Non-pigmented ciliary epithelial cell (primary cell): ENCODE measurements around a stretch of chr17.

DNA sequence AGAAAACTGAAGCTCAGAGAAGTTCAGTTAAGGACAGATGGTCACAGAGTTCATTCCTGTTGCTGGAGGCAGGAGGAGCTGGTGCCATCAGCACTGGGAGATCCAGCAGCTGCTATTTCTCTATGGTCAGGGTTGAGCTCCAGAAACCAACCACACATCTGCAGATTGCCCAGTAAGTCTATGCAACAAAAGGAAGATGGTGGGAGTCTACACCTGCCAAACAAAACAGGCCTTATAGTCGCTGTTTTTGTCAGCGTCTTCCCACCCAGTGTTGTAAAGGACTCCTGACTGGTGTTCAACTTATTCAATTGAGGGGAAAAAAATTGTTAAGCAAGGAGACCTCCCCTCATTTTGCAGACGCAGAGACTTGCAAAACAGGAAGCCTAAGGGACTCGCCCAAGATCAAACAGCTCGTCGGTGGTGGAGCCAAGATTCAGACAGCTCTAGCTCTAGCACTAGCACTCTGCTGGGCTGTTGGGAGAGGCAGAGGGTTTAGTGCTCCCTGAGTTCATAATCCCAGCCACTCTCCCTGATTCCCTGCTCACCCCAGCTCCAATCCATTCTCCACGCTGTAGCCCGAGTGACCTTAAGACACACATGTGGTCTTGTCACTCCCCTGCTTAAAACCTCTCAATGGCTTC is 9.0 kb downstream of the NOG start:
- RRBS: no CpG with 5 or more reads among the region's 8 CpGs

DNA sequence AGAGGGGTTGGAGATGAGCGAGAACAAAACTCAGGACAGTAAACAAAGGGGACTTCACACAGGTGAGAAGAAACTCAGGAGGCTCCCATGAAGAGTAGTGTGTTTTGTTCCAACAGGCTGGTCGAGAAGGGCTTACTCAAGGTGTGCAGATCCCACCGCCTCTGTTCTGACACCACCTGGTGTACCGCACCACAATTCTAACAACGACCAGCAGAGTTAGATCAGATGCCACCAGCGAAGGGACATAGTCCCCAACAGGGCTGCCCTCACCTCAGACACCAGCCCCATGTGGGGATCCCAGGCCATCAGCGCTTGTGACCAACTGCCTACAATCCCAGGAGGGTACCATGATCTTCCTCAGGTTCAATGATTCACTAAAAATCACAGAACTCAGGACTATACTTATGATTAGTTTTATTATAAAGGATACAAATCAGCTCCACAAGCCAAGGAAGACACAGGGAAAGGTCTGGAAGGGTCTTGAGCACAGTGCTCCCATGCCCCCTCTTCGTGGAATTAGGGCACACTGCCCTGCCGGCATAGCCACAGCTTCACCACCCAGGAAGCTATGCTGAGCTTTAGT is 26.2 kb downstream of the TRIM25 start:
- RRBS: no CpG with 5 or more reads among the region's 9 CpGs

GRCh38 chr17:56888095-56889067 is 25.5 kb downstream of the TRIM25 start:
- RRBS: no CpG with 5 or more reads among the region's 13 CpGs

- RRBS: no CpG with 5 or more reads among the region's 13 CpGs
Measured at GRCh38 chr17:56891097-56891925, 22.5 kb downstream of the TRIM25 start.

DNA sequence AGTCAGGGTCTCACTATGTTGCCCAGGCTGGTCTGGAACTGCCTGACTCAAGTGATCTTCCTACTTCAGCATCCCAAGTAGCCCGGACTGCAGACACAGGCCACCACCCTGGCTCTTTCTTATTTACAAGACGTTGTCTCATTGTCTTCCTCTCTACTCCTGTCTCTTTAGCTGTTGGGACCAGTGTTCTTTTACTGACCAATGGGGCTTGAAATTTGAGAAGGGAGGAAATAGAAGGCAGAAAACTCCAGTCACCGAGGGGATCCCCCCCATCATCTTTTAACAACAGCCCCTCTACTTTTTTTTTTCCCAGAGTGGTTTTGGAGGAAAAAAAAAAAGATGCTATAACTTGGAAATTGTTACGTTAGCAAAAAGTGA is 1.2 kb downstream of the SCPEP1 start:
- RRBS: no CpG with 5 or more reads among the region's 4 CpGs

DNA sequence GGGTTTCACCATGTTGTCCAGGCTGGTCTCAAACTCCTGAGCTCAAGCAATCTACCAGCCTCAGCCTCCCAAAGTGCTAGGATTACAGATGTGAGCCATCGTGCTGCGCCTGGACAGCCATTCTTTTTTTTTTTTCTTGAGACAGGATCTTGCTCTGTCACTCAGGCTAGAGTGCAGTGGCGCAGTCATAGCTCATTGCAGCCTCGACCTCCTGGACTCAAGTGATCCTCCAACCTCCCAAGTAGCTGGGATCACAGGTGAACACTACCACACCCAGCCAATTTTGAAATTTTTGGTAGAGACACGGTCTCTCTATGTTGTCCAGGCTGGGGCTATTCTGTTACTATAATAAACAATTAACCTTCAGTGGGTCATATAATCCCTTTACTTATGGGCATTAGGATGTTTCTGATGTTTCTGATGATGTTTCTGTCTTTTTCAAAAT is 49.7 kb upstream of the AKAP1 start:
- RRBS: no CpG with 5 or more reads among the region's 5 CpGs

GRCh38 chr17:57086115-57086687 is 1.2 kb downstream of the AKAP1 start:
- RRBS: 2% methylated on average over 5 of the region's 40 CpGs

DNA sequence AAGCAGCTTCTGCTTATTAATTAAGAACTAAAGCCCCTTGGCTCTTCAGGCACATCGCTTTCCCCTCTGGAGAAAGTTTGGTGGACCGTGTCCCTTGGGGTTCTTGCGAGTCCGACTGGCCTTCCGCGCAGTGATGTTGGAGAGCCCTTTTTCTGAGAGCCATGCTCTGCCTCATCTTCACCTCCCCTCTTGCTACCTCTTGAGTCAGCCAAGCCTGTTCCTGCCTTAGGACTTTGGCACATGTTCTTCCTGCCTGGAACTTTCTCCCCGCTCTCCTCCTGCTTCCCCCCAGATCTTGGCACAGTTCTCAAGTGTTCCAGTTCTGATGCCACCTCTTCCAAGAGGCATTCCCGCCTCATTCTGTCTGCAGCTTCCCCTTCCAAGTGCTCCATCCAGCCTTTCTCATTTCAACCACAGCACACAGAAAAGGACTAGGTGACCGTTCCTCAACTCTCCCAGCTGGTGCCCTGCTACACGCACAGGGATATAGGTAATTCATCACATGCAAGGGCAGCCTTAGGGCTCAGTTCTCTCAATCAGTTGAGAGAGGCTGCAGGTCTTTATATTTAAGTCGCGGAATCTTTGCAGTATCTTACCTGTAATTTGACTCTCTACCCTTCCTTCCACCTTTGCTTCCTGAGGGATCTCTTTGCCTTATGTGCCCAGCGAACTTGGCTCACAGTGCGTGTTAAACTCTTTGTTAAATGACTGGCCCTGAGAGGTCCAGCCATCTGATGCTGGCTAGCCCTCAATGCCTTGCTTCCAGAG is 7.8 kb downstream of the AKAP1 start:
- RRBS: no CpG with 5 or more reads among the region's 14 CpGs

DNA sequence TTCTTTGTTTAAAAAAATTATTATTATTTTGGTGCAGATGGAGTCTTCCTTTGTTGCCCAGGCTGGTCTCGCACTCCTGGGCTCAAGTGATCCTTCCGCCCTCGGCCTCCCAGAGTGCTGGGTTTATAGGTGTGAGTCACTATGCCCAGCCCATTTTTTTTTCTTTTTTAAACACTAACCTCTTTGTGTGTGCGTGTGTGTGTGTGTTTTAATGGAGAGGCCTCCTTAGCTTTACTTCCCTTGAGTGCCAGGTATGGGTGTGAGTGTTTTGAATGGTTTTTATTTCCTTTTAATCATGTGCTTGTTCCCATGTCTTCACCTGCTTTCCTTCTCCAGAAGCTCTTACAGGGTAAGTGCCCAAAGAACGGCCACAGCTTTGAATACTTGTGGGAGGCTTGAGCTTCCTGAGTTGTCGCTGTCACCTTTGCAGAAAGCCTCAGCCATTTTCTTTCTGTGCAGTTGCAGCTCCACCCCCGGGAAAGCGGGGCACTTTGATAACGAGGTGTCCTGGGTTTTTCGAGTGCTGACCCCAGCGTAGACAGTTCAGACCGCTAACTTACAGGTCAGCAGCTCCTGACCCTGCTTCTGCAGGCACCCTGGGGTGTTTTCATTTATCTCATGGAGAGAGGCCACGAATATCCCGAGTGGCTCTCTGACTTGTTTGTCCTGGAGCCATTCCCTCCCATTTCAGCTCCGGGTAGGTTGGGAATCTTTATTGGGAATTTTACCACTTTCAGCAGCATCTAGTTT is 22.6 kb downstream of the AKAP1 start:
- RRBS: no CpG with 5 or more reads among the region's 15 CpGs

DNA sequence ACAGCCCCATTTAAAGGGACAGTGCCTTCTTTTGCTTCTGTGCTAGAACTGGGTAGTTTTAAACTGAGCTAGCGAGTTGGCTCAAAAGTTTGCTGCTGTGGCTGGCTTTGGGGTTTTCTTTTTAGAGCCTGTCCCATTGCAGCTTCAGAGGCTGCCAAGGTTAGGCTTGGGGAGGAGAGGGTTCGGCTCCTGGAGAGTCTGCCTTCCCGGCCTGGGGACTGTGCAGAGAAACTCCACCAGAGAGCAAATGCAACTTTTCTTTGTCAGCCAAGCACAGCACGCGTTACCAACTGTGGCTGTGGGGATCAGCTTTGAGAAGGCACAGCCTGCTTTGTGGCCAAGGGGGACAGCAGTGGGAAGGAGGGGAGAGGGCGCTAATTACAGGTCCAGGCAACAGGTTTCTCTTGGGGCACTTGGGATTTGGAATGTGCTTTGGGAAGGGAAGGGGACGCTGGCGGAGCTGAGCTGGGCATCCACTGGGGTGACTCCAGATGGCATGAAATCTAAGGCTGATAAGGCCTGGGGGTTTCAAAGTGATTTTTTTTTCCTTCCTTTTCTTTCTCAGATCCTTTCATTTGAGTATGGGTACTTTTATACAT is 2.2 kb downstream of the MSI2 start:
- RRBS: no CpG with 5 or more reads among the region's 8 CpGs

DNA sequence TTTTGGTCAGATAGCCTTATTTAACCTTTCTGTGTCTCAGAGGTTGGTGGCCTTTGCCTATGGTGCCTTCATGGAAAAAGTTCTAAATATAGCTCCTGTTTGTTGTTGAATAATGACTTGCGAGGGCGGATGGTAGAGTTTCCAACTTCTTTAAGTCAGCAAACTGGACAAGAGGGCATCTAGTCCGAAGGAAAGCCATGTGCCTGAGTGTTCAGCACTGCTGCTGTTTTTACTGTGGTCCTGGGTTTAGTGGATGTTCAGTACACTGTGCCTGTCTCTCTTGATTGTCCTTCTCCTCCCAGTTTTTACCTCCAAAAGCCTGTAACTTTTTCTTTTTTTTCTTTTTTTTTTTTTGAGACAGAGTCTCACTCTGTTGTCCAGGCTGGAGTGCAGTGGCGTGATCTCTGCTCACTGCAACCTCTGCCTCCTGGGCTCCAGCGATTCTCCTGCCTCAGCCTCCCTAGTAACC is 73.7 kb downstream of the MSI2 start:
- RRBS: no CpG with 5 or more reads among the region's 5 CpGs

DNA sequence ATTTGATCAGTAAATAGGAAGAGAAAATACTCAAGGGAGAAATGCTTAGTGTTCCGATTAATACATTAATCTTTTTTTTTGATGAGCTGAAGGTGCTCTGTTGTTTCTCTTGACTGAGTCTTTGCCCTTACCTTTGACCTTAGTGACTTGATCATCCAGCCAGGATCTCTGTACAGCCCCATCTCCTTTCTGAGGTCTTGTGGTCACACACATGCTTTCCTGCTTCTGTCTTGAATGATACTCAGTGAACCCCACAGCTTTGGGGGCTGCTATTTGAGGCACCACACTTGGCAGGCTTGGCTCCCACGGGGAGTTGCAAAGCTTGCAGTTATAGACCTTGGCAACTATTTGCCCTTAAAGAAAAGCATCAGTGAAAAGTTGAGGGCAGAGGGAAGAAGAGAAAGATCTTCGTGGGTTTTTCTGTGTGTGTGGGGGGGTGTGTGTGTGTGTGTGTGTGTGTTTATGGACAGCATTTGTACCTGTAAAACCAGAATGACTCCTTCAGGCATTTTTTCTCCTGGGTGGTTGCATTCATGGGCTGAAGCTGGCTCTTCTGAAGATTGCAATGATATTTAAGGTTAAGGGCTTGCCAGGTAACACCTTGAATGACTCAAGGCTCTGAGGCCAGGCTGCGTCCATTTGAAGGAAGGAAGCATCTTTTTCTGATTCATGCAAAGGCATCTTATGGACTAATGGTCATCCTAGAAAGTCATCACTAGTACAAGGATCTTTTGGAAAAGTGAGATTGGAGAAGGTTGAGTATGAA is 101.6 kb downstream of the MSI2 start:
- RRBS: no CpG with 5 or more reads among the region's 4 CpGs

DNA sequence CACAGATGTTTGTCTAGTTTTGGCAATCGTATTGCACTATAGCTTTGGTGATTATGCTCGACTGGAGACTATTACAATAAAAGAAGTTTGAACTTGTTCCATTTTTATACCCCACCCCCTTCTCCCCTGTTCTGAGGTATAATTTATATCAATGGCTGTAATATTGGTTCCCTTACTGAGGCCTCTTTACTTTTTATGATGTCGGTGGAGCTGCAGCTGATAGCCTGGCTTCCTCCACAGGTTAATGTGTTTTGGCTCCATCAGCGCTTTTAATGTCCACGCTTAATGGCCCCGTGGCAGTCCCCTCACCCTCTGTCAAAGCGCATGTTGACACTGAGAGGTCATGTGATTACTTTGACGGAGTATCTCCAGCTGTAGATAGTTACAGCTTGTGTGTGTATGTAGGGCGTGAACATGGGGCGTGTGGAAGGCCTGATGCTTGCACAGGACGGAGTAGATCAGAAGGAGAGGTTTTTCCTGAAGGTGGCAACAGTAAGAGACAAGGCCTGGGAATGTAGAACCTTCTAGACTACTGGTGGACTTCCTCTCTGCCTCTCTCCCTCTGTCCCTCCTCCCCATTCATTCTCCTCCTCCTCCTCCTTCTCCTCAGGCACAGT is 164.7 kb downstream of the MSI2 start:
- RRBS: no CpG with 5 or more reads among the region's 11 CpGs

DNA sequence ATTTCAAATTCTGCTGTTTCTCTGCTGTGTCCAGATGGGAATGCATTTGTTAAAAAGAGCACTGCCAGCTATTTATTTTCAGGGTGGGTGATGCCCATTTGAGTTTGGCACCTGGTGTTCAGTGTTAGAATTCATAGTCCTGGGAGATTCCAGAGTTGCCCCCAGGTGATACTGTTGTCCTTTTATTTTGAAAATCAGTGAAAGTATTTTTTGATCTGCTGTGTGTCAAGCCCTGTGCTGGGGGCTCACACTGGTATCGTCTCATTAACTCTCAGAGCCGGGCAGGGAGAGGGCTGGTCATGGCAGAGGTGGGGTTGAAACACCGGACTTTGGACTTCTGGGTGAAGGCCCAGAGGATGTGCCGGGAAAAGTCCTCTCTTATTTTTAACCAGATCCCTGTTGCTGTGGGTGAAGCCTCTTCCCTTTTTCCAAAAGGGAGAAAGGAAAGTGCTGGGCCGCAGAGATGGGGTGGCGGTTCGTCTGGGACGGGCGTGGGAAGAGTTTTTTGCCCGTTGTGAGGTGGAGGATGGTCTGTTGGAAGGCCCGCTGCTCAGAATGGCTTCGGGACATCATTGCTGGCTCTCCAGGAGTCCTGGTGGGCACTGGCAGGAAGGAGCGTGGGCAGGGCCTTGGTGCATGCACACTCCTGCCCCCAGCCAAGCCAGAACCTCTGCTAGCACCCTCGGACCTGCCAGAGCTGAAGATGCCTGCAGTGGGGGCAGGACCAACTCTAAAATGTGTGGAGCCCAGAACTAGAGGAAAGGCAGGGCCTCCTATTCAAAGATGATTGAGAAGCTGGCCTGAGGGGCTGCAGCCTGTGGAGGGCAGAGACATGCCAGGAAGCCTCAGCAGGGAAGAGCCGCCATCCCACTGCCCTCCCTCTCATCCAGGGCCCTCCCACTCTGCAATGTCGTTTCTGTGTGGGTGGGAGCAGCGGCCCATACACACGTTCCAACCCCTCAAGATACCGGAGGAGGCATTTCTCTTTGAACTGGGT is 213.3 kb downstream of the CCDC182 start:
- RRBS: 75% methylated on average over 1 of the region's 19 CpGs

GRCh38 chr17:57550551-57550955 is 194.5 kb downstream of the CCDC182 start:
- RRBS: no CpG with 5 or more reads among the region's 9 CpGs

DNA sequence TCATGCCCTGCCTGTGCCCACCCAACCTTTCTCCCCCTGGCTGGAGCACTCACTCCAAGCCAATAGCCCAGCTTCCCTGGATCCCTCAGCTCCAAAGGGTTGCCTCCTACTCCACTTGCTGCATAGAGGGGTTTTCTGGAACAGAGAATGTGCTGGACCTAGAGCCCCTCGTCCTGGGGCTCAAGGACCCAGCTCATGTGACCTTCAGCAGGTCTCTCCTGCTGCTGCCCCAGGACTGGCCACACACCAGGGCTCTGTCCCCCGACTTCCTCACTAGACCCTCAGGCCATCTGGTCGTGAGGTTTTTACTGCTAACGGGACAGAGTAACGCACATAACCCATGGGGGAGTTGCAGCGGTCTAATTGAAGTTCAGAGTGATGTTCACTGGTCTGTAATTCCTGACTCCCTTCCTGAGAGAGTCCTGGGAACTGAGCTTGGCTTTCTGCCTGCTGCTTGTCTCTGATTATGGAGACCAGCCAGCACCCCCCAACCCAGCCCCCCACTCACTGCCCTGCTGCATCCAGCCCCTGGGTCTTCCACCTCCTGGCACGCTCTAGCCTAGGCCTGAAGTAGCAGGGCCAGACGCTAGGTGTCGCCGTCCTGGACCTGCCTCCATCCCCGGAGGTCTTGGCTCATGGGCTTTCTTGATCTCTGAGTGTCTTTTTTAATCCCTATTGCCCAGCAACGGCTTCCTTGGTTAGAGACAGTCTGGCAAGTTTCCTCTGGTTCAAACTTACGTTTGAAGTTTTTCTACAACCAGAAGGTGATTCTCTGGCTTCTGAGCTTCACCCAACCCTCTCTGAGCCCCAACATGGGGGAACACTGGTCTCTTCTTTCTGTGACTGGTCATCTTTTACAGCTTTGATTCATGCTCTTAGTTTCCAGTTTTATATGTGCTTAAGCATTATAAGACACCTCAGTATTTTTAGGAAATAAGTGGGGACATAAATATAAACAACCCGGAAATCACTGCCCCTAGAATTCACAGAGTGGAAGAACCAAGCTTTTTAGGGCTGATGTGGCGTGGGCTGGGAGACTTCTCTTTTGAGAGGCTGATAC is 192.9 kb downstream of the CCDC182 start:
- RRBS: no CpG with 5 or more reads among the region's 15 CpGs

DNA sequence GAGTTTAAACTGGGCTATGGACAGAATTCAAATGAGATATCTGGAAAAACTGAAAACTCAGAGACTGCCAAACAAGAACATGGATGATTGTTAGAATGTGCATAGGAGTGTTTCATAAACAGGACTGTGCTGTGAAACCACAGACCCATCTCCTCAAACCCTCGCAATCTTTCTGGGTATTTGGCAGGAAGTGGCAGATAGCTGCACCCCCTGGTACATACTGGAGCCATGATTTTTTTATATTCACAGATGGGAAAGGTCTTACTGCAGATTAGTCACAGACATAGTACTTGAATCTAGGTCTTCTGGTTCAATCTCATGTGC is 145.0 kb downstream of the CCDC182 start:
- RRBS: no CpG with 5 or more reads among the region's 1 CpG

GRCh38 chr17:57601041-57601934 is 143.8 kb downstream of the CCDC182 start:
- RRBS: no CpG with 5 or more reads among the region's 18 CpGs

GRCh38 chr17:57885147-57885713 is 35.4 kb upstream of the MRPS23 start:
- RRBS: 70% methylated on average over 19 of the region's 49 CpGs

- RRBS: 94% methylated on average over 2 of the region's 11 CpGs
Measured at GRCh38 chr17:57895038-57896165, 45.6 kb upstream of the MRPS23 start.